Measurements from ENCODE around the genes RDH11 and RDH12.

DNA sequence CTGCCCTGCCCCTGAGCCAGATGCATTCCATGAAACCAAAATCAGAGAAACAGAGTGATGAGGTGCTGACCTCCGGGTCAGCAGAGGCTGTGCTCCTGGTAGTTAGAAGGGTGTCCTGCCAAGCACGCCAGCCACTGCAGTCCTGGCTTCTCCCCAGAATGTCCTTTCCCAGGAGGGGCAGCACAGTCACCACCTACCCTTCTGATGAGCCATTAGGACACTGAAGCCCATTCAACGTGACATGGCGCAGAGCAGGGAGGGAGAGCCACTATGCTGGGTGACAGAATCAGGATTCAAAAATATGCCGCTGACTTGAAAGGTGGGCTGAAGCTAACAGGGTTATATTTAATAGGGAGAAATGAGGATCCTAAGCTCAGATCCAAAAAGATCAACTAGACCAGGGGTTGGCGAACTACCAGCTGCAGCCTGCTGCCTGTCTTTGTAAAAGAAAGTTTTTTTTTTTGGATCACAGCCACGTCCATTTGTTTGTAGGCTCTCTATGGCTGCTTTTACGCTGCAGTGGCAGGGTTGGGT is 34.5 kb upstream of the PLEK2 start:
- PRO-cap, 2 experiments = no peak in any of the 2 experiments

- PRO-cap, 2 experiments = no peak in any of the 2 experiments
These were observed 2.5 kb downstream of the RDH11 start for GRCh38 chr14:67692850-67693585.

DNA sequence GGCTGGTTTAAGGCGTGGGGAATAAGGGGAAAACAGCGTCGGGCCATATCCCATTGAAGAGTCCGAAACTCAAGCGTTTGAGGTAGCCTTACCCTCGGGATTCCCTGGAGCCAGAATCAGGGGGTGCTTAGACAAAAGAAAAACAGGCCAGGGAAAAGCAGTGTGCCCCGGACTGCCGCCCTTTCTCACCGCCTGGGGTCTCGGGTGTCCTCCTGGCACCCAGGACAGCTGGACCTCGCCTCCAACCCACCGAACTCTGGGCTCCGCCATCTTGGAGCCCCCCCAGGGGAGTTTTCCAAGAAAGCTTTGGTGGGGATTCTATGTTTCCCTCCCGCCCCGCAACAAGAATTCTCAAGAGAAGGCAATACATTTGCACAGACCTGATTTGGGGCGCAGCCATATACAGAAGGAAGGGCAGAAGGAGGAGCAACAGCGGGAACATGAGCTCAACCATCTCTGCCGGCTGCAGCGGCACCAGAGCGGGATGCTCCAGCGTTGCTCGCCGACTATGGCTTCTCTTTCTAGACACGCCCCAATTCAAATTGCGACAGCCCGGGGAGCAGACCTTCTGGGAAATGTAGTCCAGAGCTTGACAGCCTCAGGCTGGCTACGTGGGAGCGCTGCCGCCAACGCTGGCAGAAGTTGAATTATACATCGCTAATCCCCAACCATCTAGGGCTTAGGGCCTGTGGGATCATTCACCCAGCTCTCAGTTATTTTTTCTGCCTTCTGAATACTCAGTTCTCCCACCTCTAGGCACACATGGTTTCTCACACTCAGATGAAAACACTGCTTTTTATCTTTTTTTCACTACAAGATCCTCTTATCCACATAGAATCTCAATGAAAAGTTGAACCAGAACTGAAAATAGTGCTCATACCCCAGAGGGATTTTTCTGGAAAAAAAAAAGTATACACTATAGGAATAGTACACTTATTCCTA is at the start of gene RDH11:
TSS of gene RDH11 (minus strand) at position 515 of the 942 bp plus-strand sequence.
- PRO-cap, 2 experiments = peak in 2 of 2 experiments; most common minus-strand start position 481 of the sequence (in 2)

- PRO-cap, 2 experiments = no peak in any of the 2 experiments
These were observed at the start of gene RDH12 for GRCh38 chr14:67701662-67701946. RDH12 (plus strand) TSS chr14:67701886.

- PRO-cap, 2 experiments = no peak in any of the 2 experiments
These were observed 27.4 kb downstream of the RDH12 start for GRCh38 chr14:67728727-67729820.

DNA sequence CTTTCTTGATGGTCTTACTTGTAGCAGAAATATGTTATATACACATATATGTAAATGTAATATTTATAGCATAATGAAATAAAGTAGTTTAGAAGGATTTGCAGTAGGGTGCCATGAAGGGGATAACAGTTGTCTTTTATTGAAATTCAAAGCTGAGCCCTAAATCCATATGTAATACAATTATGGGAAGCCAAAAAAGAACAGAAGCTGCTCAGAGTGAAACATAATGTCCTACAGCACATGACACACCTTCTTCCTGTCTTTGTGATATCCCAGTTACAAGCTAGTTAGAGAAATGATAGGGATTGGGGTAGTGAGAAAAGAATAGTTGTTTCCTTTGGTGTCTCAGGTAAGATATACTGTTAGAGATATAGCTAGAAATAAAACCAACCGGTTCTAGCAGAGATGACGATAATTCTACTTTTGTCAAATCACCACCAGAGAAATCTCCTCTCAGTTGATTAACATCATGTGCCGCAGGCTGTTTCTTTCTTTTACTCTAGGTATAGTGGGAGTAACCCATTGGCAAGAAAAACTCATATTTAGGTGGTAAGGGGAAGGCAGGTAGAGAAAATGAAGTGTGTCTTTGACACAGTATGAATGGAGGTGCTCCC is 117.6 kb downstream of the RAD51B start:
- PRO-cap, 2 experiments = no peak in any of the 2 experiments

GRCh38 chr14:68074732-68075498 is 255.3 kb downstream of the RAD51B start:
- PRO-cap, 2 experiments = no peak in any of the 2 experiments

GRCh38 chr14:68089032-68089565 is 269.5 kb downstream of the RAD51B start:
- PRO-cap, 2 experiments = no peak in any of the 2 experiments

DNA sequence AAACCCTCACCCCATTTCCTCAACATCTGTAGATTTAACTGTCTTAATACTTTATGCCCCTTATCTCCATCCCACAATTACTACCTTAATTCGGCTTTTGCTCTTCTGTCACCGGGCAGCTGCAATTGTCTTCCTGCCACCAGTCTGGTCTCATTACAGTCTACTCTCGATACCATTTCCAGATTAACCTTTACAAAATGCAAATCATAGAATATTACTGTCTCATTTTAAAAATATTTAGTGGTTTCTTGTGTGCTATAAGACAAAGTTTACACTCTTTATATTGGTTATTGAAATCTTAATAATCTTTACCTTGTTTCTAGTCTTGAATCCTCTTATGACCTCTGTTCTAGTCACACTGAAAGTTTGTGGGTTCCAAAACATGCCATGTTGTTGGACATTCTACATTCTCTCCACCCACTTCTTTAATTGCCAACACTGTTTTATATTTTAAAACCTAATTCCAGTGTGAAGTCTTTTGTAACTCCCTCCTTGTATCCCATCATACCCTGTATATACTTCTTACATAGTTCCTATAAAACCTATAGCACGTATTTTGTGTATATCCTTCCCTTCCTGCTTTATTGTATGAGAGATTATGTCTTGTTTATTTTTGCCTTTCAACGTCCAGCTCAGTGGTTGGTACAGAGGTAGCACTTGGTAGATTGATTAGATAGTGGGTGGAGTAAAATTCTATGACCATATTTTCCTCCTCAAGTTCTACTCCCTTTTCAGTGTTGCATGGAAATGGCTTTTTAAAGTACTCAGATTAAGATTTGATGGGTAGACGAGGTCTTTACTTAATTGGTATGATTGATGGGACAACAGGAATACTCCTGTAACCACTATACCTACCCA is 347.5 kb downstream of the RAD51B start:
- PRO-cap, 2 experiments = no peak in any of the 2 experiments

DNA sequence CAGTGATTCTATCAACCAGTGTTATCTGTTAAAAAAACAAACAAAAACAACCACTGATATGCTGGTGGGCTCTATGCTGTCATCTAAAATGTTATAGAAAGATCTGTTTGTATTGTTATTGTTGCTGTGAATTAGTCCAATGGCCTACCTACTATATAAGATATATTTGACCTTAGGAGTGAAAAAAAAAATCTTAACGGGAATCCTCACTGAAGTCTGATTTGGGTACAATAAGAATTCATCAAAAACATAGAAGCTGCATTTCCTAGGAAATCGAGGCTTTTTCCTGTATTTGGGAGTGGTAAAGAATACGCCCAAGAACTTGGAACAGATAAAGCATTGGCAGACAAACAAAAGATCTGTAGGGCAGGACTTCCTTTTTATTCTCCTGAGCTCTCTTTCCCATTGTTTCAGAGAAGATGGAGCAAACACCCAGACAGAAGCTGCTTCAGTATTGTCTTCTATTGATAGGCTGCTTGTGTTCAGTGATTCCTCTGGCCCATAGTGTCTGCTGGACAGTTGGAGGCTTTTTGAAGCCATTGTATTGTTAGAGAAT is 424.5 kb downstream of the RAD51B start:
- PRO-cap, 2 experiments = no peak in any of the 2 experiments

- PRO-cap, 2 experiments = no peak in any of the 2 experiments
These were observed 426.9 kb downstream of the RAD51B start for GRCh38 chr14:68246306-68247020.

- PRO-cap, 2 experiments = no peak in any of the 2 experiments
These were observed 428.2 kb downstream of the RAD51B start for GRCh38 chr14:68247781-68248199.

- PRO-cap, 2 experiments = no peak in any of the 2 experiments
These were observed 434.4 kb downstream of the RAD51B start for GRCh38 chr14:68253977-68254335.

- PRO-cap, 2 experiments = no peak in any of the 2 experiments
These were observed 425.2 kb downstream of the ZFP36L1 start for GRCh38 chr14:68367535-68368205.

DNA sequence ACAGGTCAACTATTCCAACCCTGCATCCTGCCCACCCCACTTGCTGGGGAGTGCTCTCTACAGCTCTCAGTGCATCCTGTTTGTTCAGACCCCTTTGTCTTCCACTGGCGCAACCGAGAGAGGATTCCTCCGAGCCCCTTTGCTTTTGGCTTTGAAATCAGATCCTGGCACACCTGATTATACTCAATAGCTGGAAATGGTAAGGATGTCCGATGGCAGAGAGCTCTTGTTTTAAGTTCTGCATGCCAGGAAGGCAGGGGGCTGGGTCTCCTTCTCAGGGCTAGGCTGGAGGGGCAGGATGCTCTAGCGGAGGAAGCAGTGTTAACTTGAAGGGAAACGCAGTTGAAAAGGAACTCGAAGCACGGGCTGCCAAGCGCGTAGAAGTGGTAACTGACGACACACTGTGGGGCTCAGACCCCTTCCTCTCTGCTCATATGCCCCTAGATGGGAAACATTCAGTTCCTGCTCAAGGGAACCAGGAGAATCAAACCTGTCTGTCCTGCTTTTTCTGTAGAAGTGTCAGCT is 297.6 kb downstream of the ZFP36L1 start:
- PRO-cap, 2 experiments = no peak in any of the 2 experiments

DNA sequence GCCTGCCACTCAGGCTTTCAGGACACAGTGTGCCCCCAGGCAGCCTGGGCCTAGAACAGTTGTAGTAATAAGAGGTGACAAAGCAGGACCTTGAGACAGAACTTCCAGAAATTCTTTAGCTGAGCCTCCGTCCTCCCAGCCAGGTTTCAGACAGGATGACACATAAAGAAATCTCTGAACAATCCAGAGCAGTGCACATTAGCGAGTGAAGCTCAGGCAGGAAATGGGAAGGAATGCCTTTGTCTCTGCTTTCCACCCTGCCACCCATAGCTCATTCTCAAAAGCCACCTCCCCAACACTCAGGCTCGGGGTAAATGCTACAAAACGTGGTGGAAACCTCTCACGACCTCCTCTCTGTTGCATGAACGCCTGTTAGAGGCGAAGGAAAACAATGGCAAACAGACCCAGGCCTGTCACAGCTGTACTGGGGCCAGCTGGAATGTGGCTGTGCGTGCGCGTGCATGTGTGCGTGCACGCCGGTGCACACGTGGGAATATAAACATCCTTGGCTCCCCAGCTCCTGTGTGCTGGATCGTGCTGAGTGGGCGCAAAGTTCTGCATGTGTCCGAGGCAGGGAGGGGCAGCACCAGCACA is 286.7 kb downstream of the ZFP36L1 start:
- PRO-cap, 2 experiments = peak in 2 of 2 experiments; most common minus-strand start position 207 of the sequence (in 2)

DNA sequence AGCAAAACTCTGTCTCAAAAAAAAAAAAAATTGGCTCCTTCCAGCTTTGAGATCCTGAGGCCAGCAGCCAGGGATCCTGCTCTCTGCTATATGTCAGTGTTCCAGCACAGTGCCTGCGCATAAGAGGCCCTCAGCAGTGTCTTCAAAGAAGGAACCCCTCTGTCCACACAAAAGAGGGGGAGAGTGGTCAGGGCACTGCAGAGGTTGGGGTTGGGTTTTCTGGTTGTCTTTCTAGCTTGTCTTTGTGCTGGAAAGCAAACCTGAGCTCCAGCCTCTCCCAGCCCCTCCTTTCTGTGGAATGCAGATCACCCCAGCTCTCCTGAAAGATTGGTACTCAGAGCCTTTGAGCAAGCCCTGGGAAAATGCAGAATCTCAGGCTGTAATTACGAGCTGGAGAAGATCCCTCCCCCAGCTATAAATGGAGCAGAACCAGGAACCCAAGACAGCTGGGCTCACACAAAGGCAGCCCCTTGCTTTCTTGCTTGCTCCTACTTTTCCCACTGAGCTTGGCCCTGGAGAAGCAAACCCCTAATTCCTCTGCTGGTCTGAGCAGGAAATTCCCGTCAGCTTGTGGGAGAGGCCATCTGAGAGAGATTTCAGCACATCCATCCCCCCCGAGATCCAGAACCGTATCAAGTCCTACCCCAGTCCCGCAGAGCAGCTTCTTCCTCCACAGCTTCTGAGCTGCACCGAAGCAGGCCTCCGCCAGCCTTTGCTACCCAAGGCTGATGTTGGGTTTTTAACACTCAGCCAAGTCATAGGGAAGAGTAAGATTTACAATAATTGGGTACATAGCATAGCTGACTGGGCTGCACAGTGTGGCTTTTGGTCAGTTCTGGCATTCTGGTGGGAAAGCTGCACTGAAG is 205.6 kb downstream of the ZFP36L1 start:
- PRO-cap, 2 experiments = no peak in any of the 2 experiments

DNA sequence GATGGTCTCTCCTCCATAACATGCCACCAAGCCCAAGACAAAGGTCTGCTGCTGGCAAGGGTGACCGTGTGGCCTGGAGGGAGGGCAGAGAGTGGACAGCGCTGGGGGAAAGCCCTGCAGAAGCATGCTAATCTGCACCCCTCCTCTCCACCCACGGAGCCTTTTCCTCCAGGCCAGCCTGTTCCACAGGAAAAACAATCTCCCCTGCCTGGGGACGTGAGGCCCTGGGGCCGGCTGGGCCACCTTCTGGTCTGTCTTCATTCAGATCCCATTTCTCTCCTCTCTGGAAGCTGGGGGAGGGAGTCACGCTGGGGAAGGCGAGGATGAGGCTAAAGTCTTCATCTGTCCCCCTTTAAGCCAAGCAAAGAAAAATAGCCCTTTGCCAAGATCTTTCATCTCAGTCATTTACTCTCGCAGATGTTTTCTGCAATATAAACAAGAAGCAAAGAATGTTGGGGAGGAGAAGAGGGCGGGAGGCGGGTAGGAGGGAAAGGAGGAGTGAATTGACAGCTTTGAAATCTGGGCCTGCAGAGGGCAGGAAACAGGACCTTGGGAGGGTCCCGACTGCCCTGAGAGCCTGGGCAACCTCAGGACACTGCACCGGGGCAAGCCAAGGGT is 133.8 kb downstream of the ZFP36L1 start:
- PRO-cap, 2 experiments = no peak in any of the 2 experiments

DNA sequence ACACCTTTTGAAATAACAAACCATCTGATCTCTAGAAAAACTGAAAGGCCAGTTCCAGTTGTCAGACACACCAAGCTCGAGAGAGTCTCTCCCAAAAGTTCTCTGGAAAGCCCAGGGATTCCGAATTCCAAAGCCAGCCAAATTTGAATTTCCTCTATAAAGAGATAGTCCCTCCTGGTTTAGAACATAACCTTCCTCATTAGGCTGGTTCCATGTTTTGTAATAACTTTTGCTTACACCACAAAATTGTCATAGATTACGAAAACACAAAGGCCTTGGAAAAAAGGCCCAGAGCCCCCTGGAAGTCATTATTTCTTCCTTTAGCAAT is 110.6 kb downstream of the ZFP36L1 start:
- PRO-cap, 2 experiments = no peak in any of the 2 experiments

DNA sequence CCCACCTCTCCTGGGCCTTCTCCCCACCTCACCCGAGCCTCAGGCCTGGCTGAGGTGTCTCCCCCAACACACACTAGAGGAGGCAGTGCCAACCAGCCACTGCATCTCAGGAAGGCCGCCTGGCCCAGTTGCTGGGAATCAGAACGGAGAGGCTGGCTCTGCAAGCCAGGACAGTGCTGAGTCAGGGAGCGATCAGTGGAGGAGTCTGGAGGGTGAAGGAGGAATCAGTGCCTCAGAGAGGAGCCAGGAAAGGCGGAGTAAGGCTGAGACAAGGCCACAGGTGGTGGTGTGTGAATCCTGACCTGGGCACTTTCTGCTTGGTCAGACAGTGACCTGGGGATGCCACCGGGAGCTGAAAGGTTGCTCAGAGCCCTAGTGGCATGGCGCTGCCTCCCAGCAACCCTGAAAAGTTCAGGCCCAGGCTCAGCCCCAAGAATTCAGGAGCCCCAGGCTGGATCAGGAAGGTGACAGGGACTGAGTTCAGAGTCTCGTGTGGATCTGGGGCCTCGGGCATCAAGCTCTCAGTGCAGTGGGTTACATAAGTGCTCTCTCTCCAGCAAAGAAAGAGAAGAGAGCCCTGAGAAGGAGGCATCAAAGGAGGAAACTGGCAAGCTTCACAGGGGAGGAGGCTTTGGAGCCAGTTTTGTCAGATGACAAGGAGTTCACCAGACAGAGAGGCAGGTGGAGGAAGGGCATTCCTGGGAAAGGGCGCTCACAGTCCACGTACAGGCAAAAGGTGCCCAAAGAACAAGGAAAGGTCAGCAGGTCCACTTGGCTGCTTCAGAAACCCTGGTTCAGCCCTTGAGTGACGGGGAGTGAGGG is 87.9 kb downstream of the ZFP36L1 start:
- PRO-cap, 2 experiments = no peak in any of the 2 experiments